Esophagus squamous epithelium (tissue), 4 donors: ENCODE measurements around the genes RAG1, TTC17 and ALKBH3.

DNA sequence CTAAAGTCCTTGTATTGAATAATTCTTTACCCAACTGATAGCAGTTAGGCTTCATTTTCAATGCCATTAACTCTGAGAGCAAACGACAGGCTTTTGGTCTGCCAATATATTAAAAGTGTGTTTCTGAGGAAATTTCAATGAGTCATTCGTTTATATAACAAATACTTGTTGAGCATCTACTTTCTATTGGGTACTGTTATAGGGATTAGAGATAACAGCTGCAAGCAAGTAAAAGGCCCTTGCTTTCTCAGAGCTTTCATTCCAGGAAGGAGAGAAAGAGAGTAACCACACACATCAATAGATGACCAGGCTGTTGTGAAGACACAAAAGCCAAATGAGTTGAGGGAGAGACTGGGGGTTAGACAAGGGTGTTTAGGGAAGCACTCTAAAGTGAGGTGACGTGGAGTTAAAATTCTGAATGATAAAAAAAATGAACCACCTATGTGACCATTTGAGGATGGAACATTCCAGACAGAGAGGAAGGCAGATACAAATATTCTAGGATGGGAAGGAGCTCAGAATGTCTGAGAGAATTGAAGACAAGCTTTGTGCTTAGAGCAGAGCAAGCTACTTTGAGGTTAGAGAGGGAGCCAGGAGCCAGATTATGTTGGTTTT is 35.8 kb downstream of the CD44 start:
- PRO-cap: no peak
- RAMPAGE, long total RNA, 4 experiments: no peak in any of the 4 experiments

GRCh38 chr11:35221389-35221854 is 82.5 kb downstream of the CD44 start:
- PRO-cap: no peak
- RAMPAGE, long total RNA, 4 experiments: no peak in any of the 4 experiments

GRCh38 chr11:35321745-35322529 is 97.4 kb downstream of the SLC1A2 start:
- PRO-cap: no peak
- RAMPAGE, long total RNA, 4 experiments: no peak in any of the 4 experiments

DNA sequence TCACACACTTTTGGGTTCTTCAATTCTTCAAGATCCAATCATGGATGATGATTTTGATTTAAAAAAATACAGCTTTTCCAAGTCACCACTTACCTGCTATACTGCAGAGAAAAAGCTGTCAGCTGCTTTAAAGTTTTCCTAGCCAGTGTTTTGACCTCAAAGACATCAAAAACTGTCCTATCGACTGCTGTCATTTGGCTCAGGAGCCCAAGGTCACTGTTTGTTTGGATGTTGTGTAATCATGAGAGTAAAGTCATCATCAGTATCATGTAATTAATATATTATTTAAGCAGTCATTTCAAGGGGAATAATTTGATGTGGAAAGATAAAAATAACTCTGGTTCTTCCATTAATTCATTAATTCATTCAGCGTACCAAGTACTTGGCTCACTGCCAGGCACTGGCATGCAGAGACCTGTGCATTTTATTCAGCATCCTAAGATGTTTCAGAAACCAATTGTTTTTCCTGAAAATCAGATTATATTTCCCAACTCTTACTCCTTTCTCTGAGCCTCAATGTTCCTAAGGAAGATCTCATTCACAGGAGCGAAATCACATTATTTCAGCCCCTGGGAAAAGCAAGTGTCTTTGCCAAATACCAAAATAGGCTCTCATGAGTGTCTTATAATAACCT is 59.9 kb downstream of the SLC1A2 start:
- PRO-cap: no peak
- RAMPAGE, long total RNA, 4 experiments: no peak in any of the 4 experiments

DNA sequence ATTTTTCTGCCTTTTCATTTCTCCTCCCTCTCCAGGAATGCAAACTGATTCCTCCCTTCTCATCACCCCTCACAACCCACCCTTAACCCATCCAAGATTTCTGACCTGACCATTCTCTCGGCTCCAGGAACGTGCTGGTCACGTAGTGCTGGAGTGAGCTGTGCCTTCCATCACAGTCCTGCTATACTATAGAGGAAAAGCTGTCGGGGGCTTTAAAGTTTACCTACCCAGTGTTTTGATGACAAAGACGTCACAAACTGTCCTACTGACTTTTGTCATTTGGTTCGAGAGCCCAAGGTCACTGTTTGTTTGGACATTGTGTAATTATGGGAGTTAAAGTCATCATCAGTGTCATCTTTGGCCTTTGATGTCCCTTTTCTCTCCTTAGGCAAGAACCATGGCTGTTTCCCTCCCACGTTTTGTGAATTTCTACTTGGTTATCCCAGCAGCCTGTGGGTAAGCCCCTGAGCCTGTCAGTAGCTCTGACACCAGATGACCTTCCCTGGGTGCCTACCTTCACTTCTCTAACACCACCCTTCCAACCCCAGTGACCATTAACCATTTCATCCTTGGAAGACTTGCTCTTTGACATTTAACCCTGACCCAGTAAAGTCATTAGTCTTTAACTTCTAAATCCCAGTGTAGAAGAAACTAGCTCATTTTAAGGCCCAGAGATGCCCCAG is 59.3 kb downstream of the SLC1A2 start:
- PRO-cap: no peak
- RAMPAGE, long total RNA, 4 experiments: no peak in any of the 4 experiments

DNA sequence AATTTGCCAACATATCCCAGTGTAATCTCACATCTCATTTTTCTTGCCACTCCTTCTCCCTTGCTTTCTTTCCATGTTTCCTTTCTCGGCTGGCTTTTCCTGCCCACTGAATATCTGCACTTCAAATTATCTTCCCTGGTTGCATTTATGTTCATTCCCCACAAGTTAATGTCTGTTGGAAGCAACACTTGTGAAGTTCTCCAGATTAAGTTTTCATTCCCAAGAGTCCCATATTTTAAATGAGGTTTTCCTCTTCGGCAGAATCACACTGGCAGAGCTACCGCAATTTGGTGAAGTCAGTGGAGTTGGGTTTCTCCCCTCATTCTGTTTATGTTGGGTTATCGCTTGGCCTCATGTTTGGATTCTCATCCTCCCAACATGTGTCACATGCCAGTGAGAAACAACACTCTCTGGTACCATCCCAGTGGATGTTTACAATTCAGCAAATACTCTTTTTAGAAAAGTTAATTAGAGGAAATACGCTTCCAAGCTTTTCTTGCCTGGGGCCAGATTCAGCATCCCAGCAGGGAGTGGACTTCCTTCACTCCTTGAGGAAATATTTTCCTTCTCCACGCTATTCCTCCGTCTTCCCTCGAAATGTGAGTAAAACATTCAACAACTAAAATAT is 2.2 kb downstream of the PAMR1 start:
- PRO-cap: no peak
- RAMPAGE, long total RNA, 4 experiments: no peak in any of the 4 experiments

- PRO-cap: bidirectional peak, plus-strand start at chr11:35619298, minus-strand start at chr11:35618925
- RAMPAGE, long total RNA, 4 experiments: no peak in any of the 4 experiments
Observed at GRCh38 chr11:35618685-35619508, 637 bp downstream of the FJX1 start.

- PRO-cap: unidirectional peak, plus-strand start at chr11:35619725
- RAMPAGE, long total RNA, 4 experiments: no peak in any of the 4 experiments
Observed at GRCh38 chr11:35619509-35620000, 1.3 kb downstream of the FJX1 start.

DNA sequence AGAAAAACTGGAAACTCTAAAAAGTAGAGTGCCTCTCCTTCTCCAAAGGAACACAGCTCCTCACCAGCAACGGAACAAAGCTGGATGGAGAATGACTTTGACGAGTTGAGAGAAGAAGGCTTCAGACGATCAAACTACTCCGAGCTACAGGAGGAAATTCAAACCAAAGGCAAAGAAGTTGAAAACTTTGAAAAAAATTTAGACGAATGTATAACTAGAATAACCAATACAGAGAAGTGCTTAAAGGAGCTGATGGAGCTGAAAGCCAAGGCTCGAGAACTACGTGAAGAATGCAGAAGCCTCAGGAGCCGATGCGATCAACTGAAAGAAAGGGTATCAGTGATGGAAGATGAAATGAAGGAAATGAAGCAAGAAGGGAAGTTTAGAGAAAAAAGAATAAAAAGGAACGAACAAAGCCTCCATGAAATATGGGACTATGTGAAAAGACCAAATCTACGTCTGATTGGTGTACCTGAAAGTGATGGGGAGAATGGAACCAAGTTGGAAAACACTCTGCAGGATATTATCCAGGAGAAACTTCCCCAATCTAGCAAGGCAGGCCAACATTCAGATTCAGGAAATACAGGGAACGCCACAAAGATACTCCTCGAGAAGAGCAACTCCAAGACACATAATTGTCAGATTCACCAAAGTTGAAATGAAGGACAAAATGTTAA is 41.4 kb downstream of the TRIM44 start:
- PRO-cap: no peak
- RAMPAGE, long total RNA, 4 experiments: no peak in any of the 4 experiments

- PRO-cap: no peak
- RAMPAGE, long total RNA, 4 experiments: no peak in any of the 4 experiments
Observed at GRCh38 chr11:35919526-35919693, 24.5 kb upstream of the LDLRAD3 start.

DNA sequence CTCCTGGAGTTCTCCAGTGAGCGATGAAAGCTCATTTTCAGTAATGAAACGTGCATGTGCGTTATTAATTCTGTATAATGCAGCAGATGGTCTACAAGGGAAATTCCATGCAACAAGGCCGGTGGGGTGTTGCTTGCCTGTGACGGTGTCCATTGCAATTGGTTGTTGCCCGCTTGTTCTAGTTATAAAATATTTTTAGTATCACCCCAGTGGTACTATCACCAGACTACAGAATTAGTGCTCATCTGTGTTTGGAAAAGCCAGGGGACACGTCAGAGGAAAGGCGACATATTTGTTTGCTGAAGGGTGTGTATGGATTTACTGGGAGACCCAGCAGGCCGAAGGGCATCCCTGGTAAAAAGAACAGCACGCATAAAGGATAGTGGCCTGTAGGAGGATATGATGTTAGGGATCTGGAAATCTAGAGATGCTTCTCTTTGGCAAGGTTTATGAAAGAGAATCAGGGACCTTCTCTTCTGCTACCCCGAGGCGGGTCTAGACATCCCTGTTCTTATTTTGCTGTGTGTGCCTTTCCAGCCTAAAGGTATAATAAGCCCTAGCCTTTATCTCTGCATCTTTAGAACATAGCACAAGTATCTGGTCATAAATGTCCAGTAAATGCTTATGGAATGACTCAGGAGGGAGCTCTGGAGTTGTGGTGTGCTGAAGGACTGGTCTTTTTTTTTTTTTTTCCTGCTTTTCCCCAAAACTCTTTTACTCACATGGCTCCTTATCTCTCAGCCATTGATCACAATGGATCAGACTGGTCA is 90.8 kb downstream of the LDLRAD3 start:
- PRO-cap: no peak
- RAMPAGE, long total RNA, 4 experiments: no peak in any of the 4 experiments

GRCh38 chr11:36367697-36368368 is 71.7 kb downstream of the PRR5L start:
- PRO-cap: no peak
- RAMPAGE, long total RNA, 4 experiments: no peak in any of the 4 experiments

- PRO-cap: no peak
- RAMPAGE, long total RNA, 4 experiments: no peak in any of the 4 experiments
Observed at GRCh38 chr11:36540851-36541451, 26.9 kb upstream of the RAG1 start.

DNA sequence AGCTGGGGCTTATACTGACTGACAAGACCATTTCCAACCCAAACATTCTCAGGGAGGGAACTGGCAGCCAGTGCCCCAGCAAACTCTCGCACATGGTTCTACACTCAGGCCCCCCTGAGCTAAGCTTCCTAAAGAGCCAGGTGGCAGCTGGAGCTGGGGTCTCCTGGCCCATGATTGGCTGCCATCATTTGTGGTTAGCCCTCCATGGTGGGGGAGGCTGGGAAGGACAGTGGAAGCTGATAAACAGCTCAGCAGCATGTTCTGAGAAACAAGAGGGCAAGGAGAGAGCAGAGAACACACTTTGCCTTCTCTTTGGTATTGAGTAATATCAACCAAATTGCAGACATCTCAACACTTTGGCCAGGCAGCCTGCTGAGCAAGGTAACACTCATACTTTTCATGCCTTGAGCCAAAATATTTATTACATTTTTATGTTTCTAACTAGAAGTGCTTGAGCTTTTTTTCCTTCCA is at the start of gene RAG1:
TSS of gene RAG1 (plus strand) at position 266 of the 471 bp plus-strand sequence.
- PRO-cap: no peak
- RAMPAGE, long total RNA, 4 experiments: no peak in any of the 4 experiments

DNA sequence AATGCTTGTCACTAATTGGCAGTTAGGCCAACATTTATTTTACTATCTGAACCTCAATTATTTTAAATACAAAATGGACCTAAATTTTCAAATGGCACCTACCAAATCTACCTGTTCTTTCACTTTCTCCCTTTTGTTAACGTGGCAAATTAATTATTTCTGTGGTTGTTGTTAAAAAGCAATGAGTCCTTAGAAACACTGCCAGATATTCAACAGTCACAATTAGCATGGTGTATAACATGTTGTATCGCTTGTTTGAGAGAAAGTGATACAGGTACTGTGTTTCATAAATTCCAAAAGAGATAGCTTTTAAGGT is 2274.2 kb upstream of the RAG2 start:
- PRO-cap: no peak
- RAMPAGE, long total RNA, 4 experiments: no peak in any of the 4 experiments

GRCh38 chr11:43358678-43359113 is at the start of gene TTC17:
Gene TTC17 (plus strand): TSS chr11:43358920.
- PRO-cap: bidirectional peak, plus-strand start at chr11:43358943, minus-strand start at chr11:43358815
- RAMPAGE, long total RNA, 4 experiments: start-site peak on the plus strand in 4 of 4 experiments, at chr11:43358933-43358948 at its widest, 298 to 2,298 reads per replicate

GRCh38 chr11:43555084-43555757 is 125.3 kb upstream of the HSD17B12 start:
- PRO-cap: no peak
- RAMPAGE, long total RNA, 4 experiments: no peak in any of the 4 experiments

GRCh38 chr11:43557462-43558167 is 122.9 kb upstream of the HSD17B12 start:
- PRO-cap: no peak
- RAMPAGE, long total RNA, 4 experiments: no peak in any of the 4 experiments

DNA sequence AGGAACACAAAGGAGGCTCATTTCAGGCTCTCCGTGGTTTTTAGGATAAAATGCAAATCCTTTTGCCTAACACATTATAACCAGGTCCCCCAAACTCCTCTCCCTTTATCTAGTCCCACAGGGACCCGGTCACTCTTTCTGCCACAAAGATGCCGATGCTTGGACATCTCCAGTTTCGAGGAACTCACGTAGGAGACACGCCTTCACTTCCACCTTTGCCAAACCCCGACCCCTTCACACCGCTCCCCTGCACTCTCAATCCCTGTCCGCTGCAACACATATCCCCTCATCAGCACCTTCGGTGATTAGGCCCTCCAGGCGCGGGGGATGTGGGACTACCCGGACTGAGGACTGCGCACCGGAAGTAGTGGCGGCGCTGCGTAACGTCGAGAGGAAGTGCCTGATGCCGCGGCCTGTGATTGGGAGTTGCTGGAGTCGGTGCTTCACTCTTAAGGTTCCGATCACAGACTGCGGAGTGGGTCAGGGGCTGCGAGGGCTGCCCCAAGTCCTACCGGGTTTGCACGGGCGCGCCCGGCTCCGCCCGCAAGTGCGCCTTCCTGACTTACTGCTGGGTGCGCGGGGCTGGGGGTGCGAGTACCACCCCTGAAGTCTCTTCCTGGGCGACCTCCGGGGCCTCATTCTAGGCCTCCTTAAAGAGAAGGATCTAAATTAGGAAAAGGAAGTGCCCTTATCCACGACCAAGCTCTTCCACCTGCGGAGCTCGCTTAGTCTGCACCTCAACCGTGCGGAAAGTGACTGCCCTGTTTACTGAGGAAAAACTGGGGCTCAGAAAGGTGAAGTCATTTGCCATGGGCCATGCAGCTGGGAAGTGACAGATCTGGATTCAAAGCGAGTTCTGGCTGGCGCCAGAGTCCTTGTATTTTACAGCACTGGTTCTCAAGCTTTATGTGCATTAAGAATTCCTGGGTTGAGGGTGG is at the start of gene ALKBH3:
TSS of gene ALKBH3 (plus strand) at position 446 of the 938 bp plus-strand sequence.
- PRO-cap: bidirectional peak, plus-strand start at position 466 of the sequence, minus-strand start at position 353 of the sequence
- RAMPAGE, long total RNA, 4 experiments: start-site peak on the plus strand in 4 of 4 experiments, centred at positions 466 to 703 of the sequence, 22 to 147 reads per replicate

- PRO-cap: no peak
- RAMPAGE, long total RNA, 4 experiments: no peak in any of the 4 experiments
Observed at GRCh38 chr11:44316023-44316842, 6.3 kb upstream of the ALX4 start.